HCT116 (cell line): ENCODE measurements around a stretch of chr9.

- RRBS, result no CpG with 5 or more reads among the region's 7 CpGs
Measured at GRCh38 chr9:131020915-131021515, 12.0 kb downstream of the LAMC3 start.

DNA sequence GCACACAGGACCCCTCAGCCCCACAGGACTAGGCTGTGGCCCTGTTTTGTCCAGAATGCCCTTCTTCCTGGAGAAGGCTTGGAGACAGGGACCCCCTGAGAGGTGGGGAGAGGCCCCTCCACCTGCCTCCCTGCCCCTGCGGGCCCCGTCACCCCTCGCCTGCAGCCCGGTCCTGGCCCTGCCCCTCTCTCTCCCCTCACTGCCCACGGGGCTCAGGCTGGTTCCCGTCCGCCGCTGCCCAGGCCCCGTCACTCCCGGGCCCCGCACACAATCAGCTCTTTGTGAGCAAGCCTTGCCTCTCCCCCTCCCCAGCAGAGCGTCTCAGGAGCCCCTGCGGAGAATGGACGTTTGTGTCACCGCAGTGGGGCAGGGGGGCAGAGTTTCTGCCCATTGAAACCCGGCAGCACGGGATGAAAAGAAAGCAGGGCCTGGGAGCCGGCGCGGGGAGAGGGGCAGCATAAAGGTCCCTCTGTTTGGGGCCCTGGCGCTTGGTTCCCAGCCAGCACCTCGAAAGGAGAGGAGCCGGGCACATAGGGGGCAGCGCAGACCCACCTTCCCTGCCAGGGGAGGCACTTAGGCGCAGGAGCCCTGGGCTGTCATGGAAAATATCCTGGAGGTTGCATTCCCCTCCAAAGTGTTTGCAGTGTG is 13.5 kb upstream of the NUP214 start:
- RRBS, result 97% methylated on average over 8 of the region's 25 CpGs

DNA sequence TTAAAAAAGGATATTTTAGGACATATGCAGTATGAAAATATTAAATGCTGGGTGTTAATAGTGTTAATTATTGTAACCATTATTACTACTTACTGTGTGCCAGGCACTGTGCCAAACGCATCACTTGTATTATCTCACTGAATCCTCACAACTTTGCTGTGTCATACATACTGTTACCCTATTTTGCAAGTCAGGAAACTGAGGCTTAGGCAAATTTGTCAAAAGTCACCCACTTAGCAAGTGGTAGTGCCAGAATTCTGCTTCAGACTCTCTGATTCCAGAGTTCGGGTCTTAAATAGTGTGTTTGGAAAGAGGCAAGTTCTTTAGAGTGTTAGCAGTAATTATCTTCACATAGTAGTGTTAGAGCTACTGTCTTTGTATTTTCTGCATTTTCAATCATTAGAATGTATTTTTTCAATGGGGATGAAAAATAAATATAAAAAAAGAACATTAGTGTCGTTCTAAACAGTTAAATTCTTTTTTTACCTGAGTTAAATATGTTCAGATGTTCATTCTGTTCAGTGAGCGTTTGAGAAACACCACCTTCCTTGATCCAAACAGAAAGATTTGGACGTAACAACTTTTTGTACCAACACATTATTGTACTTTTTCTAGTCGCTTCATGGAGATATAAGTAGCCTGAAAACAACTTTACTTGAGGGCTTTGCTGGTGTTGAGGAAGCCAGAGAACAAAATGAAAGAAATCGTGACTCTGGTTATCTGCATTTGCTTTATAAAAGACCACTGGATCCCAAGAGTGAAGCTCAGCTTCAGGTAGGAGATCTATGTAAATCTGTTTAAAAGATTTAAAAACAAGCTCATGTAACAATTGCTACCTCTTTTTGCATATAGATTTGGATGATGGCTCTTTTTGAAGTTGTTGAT is 26.0 kb downstream of the NUP214 start:
- RRBS, result no CpG with 5 or more reads among the region's 7 CpGs

GRCh38 chr9:131214631-131215525 is 61.4 kb downstream of the FAM78A start:
- RRBS, result no CpG with 5 or more reads among the region's 8 CpGs

GRCh38 chr9:131258527-131259332 is 17.6 kb downstream of the FAM78A start:
- RRBS, result 89% methylated on average over 3 of the region's 27 CpGs

- RRBS, result no CpG with 5 or more reads among the region's 13 CpGs
Measured at GRCh38 chr9:131358444-131358943, 35.4 kb upstream of the PRRC2B start.

DNA sequence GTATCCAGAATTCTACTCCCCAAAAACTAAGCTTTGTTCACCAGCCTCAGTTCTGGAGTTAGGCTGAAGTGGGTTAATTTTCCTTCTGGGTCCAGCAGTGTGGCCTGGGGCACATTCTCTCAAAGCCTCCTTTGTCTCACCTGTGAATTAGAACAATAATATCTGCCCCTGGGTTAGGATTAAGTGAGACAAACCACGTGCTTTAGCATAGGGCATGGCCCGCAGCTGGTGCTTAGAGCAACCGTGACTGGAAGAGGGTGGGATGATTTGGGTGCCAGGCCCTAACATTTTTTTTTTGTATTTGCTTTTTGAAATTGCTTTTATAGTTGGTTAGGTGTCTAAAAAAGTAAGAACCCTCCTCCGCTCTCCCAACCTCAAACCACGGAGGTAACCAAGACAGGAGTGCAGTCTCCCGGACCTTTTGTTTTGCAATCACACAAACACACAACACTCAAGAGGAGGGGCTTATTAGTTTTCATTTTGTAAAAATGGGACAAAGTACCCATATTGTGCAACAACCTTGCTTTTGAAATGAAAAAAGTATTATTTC is 794 bp upstream of the PRRC2B start:
- RRBS, result no CpG with 5 or more reads among the region's 6 CpGs

- RRBS, result 3% methylated on average over 16 of the region's 23 CpGs
Measured at GRCh38 chr9:131393567-131393917, 344 bp upstream of the PRRC2B start.

DNA sequence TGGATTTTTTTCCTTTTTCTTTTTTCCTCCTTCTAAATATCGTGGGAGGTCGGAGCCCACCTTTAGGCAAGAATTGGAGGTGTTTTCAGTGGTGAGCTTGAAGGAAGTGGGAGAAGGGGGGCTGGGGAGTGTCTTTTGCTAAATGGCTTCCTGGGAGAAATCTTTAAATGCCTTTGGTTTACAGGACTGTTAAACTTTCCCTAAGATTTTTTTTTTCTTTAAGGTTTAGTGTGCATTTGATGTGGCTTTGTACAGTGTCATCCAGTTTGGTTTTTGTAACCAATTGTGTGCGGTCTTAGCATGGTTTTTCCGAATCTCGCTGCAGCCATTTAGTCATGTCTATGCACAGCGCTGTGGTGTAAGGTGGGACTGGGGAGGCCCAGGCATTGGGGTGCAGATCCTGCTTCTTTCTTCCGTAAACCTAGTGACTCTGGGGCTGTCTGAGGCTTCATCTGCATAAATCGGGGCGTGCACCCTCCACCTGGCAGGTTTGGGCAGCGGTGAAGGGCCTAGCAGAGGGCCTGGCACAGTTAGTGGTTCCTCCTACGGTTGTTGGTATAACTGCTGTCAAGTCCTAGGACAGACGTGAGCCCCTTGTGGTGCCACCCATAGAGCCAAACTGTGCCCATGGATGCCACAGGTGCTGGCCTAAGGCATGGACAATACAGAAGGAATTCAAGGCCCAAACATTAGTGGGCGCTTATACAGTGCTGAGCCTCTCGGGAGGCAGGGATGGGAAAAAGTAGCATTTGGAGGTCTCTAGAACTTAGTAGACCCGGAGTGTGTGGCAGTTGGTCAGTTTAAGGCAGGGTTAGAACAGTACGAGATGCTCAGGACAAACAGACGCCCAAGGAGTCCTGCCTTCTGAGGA is 1.4 kb downstream of the PRRC2B start:
- RRBS, result no CpG with 5 or more reads among the region's 17 CpGs

DNA sequence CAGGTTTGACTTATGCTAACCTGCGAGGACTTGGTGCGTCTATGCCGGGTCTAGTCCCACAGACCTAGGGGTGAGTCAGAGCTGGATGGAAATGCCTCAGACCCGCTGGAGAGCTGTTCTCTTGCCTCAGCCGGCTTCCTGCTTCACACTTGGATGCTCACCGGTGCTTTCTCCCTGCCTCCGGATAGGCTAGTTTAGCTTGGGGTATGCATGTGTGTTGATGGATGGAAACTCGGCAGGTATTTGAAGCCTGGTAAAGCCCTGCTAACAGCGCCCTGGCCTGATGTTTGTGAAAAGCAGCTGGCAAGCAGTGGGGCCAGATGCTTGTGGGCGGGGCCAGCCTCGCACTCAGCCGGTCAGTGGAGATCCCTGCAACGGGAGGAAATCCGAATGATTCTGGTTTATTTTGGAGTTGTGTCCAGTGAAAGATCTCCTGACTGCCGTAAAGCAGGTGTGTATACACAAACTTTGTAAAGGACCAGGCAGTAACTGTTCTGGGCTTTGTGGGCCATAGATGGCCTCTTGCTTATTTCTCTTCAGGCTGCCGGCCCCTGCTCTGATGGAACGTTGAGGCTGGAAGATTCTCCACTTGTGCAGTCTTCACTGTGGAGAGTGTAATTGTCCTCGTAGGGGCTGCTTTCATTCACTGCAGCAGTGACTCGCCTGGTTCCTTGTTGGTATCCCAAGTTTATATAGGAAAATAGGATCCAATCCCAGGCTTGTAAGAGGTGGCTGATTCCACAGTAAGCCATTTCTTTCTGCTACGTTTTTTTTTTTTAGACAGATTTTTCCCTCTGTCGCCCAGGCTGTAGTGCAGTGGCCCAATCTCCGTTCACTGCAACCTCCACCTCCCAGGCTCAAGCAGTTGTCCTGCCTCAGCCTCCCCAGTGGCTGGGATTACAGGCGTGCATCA is 29.5 kb downstream of the PRRC2B start:
- RRBS, result 48% methylated on average over 3 of the region's 23 CpGs

- RRBS, result no CpG with 5 or more reads among the region's 15 CpGs
Measured at GRCh38 chr9:131424089-131424798, 30.4 kb downstream of the PRRC2B start.

GRCh38 chr9:131474475-131475128 is 28.1 kb upstream of the POMT1 start:
- RRBS, result 96% methylated on average over 7 of the region's 20 CpGs

- RRBS, result 99% methylated on average over 7 of the region's 33 CpGs
Measured at GRCh38 chr9:131578291-131579572, 33.4 kb downstream of the PRRT1B start.

DNA sequence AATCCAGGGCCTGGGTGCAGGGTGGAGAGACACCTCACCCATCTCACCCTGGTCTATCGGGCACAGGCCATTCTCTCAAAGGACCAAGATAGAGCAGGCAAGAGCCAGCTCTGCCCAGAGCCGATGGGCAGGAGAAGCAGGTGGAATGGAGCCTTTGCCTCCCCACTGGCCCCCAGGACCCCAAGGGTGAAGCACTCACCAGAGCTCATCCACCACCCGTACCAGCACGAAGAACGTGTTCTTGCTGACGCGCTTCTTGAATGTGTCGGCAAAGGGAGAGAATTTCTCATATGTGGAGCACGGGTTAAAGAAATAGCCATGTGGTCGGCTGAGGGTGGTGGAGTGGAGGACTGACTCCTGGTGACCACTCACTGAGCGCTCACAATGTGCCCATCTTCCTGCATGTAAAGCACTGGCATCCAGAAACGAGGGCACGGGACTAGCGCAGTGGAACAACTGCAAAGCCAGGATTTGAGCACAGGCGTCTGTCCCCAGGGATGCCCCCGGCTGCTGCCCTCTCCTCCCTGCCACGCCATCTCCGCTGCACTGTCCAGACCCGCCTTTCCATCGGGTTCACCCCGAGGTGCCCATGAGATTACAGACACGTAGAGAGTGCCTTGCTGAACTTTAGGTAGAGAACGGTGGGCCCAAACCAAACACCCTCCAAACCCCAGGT is 44.5 kb downstream of the PRRT1B start:
- RRBS, result no CpG with 5 or more reads among the region's 23 CpGs

DNA sequence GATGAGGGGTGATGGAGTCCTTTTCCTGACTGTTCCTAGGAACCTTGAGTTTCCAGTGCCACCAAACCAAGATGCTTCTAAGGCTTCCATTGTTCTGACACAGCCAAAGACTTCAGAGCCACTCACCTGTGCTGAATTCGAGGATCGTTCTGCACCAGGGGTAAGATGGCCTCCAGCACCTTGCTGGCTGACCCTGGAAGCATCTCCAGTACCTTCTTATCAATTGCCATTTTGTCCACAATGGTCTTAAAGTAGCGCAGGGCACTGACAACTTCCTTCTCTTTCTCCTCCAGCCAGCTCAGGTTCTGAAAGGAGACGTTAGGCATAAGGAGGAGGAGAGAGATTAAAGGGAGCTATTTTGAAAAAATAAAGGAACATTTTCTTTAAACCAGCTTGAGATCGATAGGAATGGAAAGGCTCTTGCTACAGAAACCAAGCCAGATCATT is 96.7 kb downstream of the RAPGEF1 start:
- RRBS, result no CpG with 5 or more reads among the region's 5 CpGs

GRCh38 chr9:131644875-131645701 is 94.8 kb downstream of the RAPGEF1 start:
- RRBS, result no CpG with 5 or more reads among the region's 9 CpGs

- RRBS, result no CpG with 5 or more reads among the region's 19 CpGs
Measured at GRCh38 chr9:131656166-131657415, 83.3 kb downstream of the RAPGEF1 start.

DNA sequence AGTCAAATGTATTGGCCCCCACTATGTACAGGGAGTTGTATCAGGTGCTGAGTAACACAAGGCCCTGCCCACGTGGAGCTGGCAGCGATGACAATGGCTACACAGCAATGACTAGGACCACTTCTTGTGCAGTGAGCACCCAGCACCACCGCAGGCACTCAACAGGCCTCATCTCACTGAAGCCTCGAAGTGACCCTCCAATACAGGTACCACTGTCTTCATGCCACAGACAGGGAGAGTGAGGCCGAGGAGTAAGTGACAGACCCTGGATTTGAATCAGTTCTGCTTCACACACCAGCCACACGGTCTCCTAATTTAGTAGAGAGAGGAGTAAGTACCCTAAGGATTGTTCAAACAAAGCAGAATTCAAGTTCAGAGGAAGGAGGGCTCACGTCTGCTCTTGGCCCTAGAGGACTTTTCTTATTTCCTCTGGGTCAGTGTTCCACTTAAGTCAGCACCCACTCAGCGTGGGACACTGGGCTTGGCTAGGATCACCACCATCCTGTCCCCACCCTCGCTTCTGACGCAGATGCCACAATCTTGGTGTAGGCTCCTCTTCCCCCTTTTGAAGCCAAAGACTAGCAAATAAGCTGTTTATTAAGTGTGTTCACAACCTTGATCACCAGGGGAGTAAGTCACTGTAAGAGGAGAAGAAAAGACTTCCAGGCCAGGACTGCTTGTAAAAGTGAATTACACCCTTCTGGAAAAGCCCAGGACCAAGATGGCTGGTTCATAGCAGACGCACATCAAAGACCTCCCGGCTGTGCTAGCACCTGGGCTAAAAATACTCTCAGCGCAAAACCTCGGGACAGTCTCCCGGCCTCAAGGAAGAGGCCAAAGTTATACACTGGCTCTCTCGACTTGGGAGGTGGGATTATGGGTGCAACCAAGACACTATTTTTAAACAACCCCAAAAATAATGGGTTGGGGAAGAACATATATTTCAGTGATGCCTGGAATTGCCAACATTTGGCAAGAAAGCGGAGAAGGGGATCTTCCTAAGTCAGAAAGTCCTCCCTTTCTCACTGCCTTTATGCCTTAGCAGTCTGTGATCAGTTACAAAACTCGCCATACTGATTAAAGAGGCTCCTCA is 69.7 kb downstream of the RAPGEF1 start:
- RRBS, result 95% methylated on average over 4 of the region's 18 CpGs

DNA sequence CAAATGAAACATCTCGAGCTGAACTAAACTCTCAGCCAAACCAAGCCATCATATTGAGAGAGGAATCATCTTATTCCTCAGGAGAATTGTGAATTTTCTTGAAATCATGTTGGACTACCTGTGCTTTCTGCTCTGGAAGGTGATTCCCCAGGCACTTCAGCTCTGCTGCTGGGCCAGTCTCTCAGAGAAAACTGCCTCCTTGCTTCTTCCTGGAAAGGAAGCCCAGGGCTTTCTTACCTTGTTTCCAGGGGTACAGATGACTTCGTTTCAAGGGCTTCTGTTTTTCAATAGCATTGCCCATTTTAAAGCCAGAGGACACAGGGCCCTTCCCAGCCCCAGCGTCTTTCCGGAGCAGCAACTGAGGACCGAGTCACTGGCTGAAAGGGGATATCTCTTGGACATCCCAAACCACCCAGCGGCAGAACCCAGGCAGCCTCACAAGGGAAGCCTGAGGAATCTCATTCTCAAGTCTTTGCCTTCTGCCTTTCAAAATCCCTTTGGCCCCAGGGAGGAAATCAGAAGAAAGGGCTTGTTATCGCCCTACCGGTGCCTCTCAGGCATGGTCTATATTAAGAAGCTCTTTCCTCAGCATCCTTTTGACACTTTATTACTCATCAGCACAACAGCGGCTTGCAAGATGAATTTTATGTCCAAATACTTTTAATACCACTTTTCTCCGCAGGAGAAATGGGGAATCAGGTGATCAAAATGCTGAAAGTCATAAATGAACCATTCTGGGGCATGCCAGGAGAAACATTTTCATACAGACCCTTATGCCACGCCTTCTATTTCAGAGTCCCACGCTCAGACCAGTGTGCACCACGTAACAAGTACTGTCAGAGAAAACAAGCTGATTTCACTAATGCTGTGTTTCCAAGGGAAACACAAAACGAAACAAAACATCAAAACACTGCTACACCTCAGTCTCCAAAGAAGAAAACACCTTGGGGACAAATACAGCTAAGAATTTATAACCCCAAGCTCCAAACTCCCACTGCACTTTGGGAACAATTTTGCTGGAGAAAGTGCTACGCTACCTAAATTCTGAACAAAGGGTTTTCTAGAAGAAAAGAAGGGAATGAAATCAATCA is 30.1 kb downstream of the RAPGEF1 start:
- RRBS, result no CpG with 5 or more reads among the region's 15 CpGs

DNA sequence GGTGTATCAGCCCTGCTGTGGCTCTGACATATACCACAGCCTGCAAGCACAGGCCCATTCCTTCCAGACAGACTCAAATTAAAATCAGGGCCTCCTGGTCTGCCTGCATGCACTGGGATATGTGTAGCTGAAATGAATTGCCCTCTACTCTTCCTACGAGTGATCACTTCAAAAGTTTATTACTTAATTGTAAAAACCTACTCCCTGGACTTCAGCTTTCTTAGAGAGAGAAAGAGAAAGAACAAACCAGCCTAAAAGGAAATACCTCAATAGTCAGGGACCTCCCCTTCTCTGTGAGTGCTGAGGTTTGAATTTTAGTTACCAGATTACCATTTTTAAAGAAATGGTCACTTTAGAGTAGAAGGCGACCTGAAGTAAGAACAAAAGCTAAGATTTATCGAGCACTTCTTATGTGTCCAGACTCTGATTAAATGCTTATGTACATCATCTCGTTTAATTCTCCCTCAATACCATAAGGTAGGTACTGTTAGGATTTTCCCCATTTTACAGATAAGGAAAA is 11.4 kb downstream of the RAPGEF1 start:
- RRBS, result no CpG with 5 or more reads among the region's 4 CpGs